Vein endothelial cell (primary cell): ENCODE measurements around the genes RAG1 and RAG2.

DNA sequence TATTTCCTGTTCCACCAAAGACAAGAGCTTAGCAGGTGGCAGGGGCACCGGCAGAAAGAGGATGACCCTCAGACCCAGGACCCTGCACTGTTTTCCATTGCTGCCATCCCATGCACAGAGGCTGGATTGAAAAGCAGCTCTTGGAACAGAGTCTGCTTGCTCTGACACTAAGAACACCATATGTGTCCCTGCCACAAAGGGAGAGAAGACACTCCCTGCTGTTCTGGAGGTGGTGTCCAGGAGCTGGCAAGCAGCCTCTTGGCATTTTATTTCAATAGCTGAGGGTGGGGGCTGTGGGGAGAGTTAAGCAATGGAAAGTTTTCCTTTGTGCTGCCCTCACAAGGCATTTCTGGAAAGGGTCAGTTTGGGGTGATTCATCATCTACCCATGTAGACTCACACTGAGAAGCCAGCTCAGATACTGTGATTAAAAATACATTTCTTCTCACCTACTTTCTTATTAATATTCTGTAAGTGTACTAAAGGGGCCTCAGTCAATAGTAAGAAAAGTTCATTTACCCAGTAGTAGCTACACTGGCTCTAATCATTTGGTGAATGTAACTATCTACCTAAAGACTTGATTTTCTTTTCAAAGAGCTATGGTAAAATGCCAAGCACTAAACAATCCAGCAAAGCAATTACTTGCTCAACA is 55.3 kb downstream of the SLC1A2 start:
- CAGE, long polyA plus RNA: no peak

- CAGE, long polyA plus RNA: no peak
Observed at GRCh38 chr11:35367549-35368051, 51.8 kb downstream of the SLC1A2 start.

DNA sequence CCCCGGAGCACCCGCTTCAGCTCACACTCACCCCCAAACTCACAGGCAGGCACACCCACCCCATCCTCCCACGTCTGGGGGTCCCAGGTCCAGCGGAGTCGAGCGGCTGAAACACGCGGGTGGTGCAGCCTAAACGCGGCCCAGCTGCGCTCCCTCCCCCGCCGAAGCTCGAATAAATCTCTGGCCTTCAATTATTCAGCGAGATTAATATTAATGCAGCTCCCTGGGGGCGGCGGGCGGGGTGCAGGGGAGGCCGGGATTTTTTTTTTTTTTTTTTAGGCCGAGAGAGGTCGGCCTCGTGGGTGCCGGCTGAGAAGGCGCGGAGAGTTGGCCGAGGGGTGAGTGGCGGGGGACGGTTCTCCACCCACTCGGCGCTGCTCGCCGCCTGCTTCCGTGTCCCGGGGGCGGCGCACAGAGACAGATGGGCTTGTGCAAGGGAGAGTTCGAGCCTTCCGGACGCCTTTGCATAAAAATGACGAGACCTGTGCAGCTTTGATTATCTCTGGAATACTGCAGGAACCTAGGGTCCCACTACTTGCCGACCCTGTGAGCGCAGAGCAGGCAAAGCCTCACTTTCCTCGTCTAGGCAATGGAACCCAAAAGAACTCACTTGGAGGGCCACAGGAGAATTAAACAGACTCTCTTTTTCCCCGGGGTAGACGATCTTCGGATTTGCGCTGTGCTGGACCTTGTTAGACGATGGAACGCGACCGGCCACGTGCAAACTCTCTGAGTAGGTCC is 689 bp upstream of the SLC1A2 start:
- CAGE, long polyA plus RNA: no peak

DNA sequence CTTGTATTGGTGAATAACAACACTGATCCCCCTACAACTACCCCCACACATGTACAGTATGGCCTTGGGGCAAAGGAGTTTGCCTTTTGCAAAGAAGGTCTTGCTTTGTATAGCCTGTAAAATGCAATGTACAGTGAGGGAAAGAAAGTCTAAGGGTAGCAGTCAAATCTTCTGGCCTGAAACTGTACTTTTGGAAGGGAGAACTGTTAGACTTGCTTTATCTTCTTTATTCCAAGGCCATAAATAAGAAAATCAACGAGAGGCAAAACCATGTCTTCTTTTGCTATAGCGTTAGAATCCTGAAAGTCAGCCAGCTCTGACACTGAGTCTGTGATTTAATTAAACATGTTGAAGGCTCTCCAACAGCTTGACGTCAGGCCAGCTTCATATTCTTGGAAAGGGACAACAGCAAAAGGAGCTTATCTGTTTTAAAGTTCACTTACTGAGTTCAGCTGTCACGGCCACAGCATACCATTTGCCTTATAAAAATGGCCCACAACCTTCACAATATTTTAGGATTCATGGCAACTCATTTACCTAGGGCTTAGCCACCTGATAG is 131.1 kb upstream of the LDLRAD3 start:
- CAGE, long polyA plus RNA: no peak

DNA sequence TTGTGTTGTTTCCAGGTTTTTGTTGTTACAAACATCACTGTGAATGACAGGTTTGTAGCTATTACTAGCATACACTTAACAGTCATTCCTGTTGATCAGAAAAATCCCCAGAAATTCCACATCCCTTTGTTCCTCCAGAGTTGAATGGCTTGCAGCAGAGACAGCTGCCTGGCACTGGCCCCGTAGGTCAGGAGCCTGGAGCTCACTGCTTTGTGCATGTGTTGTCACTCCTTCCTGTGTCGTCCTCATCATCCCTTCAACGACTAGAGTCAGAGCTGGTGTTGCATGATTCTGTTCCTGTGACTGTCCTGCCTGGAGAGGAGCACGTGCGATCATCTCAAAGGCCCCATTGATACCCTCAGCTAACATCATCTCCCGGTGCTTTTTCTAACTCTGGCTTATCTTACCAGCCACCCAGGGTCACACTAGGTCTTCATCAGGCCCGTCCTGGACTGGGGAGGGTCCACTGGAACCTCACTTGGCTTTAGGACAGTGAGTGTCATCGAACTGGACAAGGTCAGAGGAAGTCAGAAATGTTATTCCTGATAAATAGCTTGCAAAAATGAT is 58.4 kb downstream of the LDLRAD3 start:
- CAGE, long polyA plus RNA: no peak

GRCh38 chr11:36012423-36012888 is 68.6 kb downstream of the LDLRAD3 start:
- CAGE, long polyA plus RNA: no peak

DNA sequence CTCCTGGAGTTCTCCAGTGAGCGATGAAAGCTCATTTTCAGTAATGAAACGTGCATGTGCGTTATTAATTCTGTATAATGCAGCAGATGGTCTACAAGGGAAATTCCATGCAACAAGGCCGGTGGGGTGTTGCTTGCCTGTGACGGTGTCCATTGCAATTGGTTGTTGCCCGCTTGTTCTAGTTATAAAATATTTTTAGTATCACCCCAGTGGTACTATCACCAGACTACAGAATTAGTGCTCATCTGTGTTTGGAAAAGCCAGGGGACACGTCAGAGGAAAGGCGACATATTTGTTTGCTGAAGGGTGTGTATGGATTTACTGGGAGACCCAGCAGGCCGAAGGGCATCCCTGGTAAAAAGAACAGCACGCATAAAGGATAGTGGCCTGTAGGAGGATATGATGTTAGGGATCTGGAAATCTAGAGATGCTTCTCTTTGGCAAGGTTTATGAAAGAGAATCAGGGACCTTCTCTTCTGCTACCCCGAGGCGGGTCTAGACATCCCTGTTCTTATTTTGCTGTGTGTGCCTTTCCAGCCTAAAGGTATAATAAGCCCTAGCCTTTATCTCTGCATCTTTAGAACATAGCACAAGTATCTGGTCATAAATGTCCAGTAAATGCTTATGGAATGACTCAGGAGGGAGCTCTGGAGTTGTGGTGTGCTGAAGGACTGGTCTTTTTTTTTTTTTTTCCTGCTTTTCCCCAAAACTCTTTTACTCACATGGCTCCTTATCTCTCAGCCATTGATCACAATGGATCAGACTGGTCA is 90.8 kb downstream of the LDLRAD3 start:
- CAGE, long polyA plus RNA: no peak

- CAGE, long polyA plus RNA: no peak
Observed at GRCh38 chr11:36091637-36091822, 147.7 kb downstream of the LDLRAD3 start.

DNA sequence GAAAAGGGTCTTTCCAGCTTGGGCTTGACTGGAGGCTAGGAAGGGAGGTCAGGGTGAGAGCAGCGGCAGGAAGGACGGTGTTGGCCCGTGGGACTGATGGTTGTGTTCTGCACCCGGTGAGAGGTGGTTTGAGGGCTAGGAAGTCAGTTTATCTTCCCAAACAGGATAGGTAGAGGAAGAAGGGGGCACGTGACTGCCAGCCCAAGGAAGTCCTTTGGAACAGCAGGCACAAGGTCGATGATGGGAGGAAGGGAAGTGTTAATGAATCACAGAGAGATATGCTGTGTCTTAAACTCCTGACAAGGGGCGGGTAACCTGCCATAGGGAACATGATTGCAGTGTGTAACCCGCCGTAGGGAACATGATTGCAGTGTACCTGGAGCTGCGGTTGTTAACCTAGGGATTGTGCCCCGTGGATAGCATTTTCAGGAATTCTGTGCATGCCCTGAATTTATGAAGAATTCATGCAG is 49.0 kb downstream of the PRR5L start:
- CAGE, long polyA plus RNA: no peak

DNA sequence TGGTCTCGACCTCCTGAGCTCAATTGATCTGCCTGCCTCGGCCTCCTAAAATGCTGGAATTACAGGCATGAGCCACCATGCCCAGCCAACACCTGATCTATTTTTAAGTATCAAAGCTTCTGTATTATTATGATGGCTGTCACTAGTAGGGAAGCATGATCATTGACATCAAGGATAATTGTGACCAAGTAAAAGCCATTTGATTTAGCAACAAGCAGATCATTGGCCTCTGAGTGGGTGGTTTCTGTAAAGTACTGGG is 60.0 kb downstream of the PRR5L start:
- CAGE, long polyA plus RNA: no peak

- CAGE, long polyA plus RNA: no peak
Observed at GRCh38 chr11:36380576-36381088, 84.5 kb downstream of the PRR5L start.

DNA sequence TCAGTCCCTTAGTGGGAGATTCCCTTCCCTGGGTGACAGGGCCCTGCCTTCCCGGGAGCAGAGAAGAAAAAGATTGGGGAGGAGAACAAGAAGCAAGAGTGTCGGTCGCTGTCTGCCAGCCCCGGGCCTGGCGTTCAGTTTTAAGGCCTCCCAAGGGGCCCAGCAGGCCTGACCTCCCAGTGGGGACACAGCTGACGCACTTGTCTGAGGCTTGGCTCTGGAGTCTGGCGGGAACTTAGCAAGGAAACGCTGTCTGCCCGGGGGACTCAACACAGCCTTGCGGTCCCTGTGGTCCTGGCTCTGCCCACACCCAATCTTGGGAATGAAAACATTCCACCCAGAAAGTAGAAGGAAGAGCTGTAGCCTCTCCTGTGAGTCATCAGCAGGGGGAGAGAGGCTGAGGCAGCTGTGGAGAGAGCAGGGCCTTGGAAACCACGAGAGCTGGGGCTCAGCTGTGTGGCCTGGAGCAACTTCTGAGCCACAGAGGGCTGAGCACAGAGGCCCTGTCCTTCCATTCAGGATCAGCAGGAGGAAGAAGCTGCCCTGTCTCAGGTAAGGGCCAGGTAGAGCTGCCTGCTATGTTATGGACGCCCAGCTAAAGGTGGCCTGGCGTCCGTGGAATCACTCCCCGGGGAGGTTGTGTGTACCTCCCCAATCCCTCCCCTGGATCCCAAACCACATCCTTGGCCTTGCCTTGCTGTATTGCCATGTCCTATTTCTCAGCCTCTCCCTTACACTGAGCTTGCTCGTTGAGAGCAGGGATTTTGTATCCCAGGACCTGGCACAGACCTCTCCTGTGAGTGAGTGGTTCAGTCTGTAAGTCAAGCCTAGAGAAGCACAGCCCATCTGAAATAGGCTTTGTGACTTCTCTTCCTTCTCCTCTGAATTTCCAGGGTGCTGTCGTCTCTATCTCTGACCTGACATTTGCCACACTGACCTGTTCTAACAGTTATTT is 54.2 kb downstream of the TRAF6 start:
- CAGE, long polyA plus RNA: no peak

GRCh38 chr11:36500161-36501100 is 9.6 kb downstream of the TRAF6 start:
- CAGE, long polyA plus RNA: no peak

- CAGE, long polyA plus RNA: no peak
Observed at GRCh38 chr11:36567742-36568212, at the start of gene RAG1. Gene RAG1, plus strand, starts transcription at chr11:36568007.

- CAGE, long polyA plus RNA: no peak
Observed at GRCh38 chr11:36598025-36598559, at the start of gene RAG2. Gene RAG2, minus strand, starts transcription at chr11:36598236.

DNA sequence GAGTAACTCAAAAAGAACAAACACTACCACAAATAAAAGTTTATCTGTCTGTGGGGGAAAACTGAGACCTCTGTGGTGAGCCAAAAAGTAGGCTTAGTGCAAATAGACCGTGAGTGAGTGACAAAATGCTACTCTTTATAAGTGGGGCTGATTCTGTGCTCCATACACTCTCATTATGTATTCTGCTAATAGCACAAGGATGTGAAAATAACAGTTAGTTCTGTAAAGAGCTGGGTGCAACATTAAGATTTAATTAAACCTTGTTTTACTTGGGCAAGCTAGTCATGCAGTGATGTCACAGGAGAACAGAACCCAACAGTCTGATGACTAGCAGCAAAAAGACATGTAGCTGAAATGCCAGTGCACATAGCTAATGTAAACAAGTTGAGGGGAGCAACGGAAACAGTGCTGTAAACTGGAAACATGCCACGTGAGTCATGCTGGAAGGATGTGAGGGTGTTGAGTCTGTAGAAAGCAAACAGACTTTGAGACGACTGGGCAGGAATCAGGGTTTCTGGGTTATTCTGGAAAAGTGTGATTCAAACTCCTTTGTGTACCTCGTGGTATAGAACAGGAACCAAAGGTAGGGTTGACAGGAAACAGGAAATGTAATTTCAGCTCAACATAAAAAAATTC is 1130.4 kb downstream of the LRRC4C start:
- CAGE, long polyA plus RNA: no peak

- CAGE, long polyA plus RNA: no peak
Observed at GRCh38 chr11:41377594-41378135, 81.8 kb downstream of the LRRC4C start.

GRCh38 chr11:43381344-43382207 is 22.9 kb downstream of the TTC17 start:
- CAGE, long polyA plus RNA: no peak

DNA sequence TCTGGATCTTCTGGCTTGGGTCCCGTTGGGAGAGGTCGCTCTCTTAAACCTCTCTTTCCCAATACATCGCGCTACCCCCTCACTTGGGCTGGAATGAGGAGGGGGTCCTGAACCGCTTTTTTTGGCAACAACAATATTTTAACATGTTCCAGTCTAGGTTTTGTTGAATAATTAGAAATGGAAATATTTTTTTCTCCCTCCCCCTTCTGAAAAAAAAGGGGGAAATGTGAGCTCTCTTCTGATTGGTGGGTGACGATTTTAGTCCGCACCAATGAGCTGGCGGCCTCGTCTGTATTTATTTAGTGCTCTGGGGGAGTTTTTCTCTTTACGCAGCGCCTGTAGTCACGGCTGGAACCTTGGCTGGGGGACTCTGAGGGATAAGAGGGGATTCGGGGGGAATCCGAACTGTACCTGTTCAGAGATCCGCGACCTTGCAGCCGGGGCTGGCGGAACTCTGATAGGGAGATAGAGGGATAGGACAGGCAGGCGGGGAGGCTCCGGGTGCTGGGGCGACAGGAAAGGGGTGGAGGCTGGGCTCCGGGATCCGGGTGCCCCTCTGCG is 99.9 kb upstream of the HSD17B12 start:
- CAGE, long polyA plus RNA: no peak

DNA sequence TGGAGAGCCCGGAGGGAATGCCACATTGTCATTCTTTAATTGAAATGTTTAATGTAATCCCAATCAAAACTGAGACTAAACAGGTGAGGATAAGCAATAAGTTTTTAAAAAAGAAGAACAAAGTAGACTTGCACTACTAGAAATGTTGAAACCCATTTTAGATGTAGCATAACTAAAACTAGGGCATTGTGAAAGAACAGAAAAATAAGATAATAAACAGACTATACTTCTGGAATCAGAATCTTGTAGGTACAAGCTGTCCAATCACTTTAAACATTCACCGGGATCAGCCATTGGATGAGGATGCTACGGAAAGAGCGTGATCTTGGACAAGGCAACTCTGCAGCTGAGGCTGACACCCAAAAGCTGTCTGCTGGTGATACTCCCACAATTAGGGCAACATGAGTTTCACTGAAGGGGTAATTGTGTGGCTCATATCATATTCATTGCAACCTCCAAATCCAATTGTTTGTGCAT is 86.3 kb upstream of the ALKBH3 start:
- CAGE, long polyA plus RNA: no peak